Anterior vena cava (tissue), 1 donor: Measurements from ENCODE around the gene PSMC1.

DNA sequence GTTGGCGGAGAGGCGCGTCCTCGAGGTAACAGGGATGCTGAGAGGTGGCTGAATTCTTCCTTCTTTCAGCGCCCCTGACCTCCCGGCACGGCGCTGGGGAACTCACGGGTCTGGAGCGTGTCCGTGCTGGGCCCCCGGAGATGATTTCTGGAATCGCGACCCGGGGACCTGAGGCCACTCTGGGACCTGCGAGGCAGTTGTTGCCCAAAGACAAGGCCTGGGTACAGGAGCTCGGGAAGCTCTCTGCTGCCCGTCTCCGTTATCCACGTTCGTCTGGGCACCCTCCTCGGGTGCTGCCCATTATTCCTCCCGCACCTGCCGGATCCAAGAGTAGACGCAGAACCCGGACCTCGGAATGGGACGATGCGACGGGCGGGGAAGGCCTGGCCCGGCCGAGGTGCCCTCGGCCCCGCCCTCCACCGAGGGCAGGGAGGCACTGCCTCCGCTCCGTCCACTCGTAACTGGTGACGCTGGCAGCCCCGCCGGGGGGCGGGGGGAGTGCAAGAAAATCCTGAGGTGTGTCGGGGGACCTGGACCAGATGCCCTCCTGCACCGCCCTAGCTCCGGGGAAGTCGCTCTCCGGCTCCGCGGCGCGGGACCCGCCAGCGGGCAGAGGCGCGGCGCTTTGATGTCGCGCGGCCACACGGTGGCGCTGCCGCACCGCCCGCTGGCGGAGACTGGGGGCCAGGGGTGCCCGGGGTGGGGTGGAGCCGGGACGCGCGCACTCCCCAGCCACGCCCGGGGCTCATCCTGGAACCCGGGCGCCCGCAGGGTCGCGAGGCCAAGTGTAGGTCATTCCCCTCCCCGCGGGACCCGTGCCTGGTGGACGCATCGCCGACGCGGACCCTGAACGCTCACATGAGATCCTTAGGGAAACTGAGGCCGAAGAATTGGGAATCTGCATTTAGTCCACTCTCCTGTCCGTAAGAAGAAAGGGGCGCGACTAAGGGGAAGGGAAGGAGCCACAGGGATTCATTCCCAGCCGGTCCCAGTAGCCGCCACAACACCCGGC is 202.7 kb downstream of the TTC8 start:
- PRO-cap: no peak

DNA sequence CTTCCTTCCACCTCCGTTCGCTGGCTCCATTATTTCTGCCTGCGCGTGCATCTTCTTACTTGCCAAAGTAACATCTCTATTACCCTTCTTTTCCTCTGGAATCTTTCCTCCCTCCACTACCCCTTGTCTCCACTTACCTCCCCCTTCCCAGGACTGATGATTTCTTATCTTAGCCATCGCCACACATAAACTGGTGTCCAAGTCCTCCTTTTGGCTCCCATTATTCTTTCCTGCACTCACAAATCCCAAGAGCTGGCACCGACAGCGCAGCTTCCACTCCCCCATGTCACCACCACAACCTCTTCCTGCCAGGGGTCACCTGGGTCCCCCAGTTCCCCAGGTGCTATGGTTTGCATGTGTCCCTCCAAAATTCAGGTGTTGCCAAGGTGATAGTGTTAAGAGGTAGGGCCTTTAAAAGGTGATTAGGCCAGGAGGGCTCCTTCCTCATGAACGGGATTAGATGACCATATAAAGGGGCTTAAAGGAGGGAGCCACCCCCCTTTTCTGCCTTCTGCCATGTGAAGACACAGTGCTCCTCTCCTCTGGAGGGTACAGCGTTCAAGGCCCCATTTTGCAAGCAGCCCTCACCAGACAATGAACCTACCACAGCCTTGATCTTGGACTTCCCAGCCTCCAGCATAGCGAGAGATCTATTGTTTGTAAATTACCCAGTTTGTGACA is 124.8 kb downstream of the FOXN3 start:
- PRO-cap: no peak

DNA sequence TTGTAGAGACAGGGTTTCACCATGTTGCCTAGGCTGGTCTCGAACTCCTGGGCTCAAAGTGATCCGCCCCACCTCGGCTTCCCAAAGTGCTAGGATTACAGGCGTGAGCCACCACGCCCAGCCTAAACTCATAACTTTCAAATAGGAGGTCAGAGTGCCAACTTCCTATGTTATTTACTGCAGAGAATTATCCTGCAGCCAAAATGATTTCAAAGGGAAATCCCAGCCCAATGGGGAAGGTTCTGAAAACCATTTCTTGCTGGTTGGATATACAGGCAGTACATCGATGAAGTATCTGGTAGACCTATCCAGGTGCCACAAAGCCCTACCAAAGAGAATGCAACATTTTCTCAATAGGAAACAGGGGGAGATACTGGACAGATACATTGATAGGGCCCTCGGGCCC is 13.7 kb downstream of the FOXN3 start:
- PRO-cap: no peak

- PRO-cap: no peak
Observed at GRCh38 chr14:89411973-89412735, 4.9 kb downstream of the FOXN3 start.

GRCh38 chr14:89485064-89485684 is 68.1 kb upstream of the FOXN3 start:
- PRO-cap: no peak

DNA sequence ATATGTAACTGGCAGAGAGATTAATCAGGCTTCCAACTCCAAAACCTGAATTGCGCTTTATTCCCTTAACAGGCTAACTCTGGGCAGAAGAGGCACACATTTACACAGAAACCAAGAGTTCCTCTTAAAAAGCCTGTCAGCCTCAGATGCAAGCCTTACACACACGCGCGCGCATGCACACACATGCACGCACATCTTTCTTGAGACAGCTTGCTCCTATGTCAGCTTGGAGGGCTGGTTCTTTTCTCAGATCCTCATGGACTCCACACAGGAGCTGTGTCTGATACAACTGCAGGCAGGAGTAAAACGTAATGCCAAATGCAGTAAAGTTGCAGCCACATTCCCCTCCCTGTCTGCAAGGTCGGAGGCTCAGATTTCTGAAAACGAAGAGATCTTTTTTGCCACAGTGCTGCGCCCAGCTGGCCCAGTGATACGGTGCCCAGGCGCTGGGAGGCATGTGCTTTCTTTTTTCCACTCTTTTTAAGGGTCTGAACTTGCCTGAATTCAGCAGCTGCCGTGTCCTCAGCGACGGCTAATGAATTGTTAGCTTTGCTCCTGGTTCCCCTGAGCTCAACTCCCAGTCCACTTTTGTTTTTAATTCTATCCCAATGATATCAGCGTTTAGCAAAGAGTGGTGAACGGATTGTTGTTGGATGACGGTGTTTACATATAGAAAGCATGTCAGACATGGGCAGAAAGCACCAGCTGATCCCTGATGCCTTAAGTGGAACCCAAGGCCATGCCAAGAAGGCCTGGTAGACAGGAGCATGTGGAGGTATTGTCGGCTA is 72.9 kb upstream of the FOXN3 start:
- PRO-cap: no peak

- PRO-cap: no peak
Observed at GRCh38 chr14:89584750-89585309, 167.8 kb upstream of the FOXN3 start.

DNA sequence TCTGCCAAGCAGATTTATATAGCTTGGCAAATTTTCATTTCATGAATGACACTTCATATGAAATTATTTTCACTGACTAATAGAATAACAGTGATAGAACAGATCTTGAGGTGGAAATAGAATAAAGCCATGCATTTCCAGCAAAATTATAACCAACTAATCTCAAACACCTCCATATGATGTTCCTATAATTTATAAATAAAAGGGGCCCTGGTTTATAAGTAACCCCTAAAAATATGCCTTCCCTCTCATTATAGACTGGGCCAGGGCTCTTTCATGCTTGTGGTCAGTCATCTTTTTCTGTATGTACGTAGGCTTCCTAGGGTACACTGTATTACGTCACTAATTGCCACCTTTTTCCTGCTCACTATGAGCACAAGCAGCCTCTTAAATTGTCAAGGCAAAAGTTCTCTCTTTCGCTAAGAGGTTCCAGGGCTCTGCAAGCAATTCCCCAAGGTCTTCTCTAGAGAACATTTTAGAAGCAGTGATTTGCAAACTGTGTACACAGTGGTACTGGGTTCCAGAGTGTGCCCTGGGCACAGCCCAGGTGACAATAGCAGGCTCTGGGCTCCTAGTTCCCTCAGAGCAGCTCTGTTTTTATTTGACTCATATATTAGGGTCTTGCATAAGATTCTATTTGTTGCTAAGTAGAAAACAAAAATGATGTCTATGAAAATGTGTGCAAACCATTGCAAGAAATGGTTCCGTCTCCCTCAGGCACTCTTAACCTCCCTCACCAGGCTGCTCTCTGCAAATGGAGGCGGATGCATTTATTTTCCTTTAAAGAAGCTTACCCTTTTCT is 197.3 kb upstream of the FOXN3 start:
- PRO-cap: no peak

DNA sequence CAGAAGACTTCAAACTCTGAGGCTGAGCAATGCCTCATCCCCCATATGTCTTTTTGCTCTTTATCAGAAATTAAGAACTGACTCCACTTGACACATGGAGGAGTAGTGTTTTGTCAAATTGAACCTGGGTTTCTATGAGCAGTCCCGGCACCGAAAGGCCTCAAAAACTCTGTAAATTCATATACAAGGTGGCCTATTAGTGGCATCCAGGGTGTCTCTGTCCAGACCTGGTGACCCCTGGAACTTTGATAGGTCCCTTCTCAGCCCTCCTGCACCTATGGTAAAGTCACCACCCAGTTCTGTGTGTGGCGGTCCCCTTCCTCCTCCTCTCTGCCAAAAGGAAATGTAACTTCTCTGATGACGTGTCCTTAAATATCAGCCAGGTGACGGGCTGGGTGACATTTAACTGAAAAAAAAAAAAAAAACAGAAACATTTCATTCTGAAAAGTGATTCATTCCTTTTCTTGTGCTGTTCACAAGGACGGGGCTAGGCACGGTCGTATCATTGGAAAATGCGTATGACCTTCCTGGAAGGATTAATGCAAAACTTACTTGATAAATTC is 204.0 kb upstream of the FOXN3 start:
- PRO-cap: unidirectional peak, minus-strand start at position 332 of the sequence

DNA sequence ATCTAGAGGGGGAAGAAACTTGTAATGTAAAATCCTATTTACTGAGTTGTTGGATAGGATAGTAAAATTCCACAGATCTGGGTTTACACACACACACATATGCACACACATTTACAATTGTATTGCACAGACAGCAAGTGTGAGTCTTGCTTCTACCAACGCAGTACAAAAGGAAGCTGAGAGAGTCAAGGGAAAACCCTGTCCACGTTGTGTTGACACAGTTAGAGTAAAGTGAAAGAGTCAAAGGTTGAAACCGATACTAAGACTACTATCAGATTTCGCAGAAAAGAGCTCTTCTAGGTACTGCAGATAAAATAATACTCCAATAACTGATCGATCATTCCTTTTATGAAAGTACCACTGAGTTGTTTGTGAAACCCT is 224.4 kb upstream of the FOXN3 start:
- PRO-cap: no peak

DNA sequence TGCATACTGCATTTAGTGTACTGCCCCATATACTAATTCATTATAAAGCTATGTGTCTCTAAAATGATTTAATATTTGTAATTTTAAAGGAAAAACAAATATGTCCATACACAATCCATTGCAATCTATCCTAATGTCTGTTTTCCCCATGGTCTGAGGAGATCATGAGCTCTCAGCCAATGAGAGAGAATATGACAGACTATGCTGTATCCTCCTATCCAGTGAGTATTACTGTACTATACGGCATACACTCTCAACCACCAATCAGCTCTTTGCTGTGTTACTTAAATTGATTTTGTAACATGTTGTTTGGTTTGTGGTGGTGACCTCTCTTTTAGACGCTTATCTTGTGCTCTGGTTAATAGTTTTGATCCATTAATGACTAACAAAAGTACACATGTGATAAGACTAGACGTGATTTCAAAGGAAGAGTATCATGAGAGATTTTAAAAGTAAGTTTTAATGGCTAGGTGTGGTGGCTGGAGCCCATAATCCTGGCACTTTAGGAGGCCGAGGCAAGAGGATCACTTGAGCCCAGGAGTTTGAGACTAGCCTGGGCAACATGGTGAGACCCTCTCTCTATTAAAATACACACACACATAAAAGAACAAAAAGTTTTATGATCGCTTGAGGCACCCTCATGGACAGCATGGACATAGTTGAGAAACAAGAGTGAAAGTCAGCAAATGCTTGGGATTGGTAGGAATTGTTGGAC is 231.6 kb upstream of the FOXN3 start:
- PRO-cap: no peak

- PRO-cap: no peak
Observed at GRCh38 chr14:89902945-89903144, 51.7 kb downstream of the EFCAB11 start.

DNA sequence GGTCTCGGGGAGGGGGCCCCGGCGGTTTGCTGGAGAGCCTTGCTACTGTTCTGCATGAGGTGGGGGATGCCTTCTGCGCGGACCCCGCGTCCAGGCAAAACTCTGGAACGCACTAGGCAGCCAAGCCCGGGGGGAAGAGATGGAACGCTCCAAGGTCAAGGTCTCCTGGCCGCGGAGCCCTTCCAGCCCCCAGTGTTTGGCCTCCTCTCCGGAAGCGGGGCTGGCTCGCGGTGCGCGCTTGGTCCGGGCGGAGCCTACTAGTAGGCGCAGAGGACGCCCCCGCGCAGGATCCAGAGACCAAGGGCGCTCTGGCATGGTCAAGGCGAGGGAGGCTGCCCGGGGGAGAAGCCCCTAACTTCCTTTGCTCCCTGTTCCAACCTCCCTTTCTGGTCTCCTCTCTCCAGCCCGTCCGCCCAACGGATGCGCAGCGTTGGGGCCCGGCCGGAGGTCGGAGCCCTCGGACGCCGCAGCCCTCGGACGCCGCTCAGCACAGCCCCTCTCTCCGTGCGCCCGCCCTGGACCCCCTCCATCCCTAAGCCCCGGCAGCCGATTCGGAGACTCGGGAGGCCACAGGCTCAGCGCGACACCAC is 741 bp upstream of the KCNK13 start:
- PRO-cap: no peak

GRCh38 chr14:90256341-90256915 is at the start of gene PSMC1:
PSMC1 (plus strand) TSS chr14:90256553.
- PRO-cap: bidirectional peak, plus-strand start at chr14:90256611, minus-strand start at chr14:90256467

GRCh38 chr14:90303590-90304009 is 28.1 kb downstream of the NRDE2 start:
- PRO-cap: no peak

DNA sequence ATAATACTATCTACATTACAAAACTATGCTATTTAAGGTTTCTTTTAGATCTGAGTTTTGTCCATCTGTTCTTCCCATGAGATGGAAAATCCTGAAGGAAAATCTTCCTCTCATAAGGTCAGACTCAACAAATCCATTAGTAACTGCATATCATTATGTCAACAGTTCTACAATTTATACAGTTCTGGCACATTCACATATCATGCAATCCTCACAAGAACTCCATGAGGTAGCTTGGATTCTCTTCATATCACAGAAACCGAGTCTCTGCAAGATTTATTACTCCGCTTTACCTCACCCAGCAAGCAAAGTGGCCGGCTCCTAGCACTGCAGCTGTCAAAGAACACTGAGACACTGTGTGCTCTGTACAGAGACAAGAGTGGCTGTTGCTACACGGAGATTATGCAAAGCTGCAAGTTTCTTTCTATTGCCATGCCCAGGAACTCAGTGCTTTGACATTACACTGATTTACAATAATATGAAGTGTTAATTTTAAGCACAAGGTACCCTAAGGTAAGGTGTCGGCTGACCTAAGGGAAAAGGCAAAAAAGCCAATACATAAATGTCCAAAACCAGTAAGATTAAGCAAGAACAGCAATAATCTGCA is 15.4 kb upstream of the CALM1 start:
- PRO-cap: unidirectional peak, minus-strand start at position 338 of the sequence

- PRO-cap: no peak
Observed at GRCh38 chr14:90491479-90491955, 94.7 kb downstream of the CALM1 start.

DNA sequence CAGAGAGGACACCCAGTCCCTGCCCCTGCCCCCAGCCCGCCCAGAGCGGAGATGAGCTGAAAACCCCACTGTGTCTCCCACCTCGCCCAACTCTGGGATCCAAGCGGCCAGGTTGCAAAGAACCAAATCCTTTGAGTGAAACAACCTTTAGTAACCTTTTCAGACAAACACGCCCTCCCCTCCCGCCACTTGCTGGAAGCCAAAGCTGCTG is 120.6 kb downstream of the CALM1 start:
- PRO-cap: no peak

DNA sequence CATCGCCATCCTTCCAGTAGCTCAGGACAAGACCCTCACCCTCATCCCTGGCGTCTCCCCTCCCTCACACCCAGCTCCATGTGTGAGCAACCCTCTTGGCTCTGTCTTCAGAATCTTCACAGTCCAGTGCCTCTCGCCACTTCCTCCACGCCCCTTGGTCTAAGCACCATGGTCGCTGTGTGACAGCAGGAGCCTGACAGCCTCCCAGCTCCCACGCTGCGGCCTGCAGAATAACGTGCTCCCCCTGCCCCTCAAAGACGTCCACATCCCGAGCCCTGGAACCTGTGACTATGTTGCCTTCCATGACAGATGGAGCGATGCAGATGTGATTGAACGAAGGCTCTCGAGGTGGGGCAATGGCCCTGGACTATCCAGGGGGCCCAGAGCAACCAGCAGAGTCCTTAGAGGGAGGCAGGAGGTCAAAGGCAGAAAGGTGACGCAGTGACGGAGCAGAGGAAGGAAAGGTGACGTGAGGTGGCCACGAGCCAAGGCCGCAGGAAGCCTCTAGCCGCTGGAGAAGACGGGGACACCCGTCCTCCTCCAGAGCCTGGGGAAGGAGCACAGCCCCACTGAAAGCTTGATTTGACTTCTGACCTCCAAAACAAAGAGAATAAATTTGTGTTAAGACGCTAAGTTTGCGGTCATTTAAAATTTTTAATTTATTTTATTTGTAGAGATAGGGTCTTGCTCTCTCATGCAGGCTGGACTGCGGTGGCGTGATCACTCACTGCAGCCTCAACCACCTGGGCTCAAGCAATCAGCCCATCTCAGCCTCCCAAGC is 139.9 kb downstream of the CALM1 start:
- PRO-cap: no peak

DNA sequence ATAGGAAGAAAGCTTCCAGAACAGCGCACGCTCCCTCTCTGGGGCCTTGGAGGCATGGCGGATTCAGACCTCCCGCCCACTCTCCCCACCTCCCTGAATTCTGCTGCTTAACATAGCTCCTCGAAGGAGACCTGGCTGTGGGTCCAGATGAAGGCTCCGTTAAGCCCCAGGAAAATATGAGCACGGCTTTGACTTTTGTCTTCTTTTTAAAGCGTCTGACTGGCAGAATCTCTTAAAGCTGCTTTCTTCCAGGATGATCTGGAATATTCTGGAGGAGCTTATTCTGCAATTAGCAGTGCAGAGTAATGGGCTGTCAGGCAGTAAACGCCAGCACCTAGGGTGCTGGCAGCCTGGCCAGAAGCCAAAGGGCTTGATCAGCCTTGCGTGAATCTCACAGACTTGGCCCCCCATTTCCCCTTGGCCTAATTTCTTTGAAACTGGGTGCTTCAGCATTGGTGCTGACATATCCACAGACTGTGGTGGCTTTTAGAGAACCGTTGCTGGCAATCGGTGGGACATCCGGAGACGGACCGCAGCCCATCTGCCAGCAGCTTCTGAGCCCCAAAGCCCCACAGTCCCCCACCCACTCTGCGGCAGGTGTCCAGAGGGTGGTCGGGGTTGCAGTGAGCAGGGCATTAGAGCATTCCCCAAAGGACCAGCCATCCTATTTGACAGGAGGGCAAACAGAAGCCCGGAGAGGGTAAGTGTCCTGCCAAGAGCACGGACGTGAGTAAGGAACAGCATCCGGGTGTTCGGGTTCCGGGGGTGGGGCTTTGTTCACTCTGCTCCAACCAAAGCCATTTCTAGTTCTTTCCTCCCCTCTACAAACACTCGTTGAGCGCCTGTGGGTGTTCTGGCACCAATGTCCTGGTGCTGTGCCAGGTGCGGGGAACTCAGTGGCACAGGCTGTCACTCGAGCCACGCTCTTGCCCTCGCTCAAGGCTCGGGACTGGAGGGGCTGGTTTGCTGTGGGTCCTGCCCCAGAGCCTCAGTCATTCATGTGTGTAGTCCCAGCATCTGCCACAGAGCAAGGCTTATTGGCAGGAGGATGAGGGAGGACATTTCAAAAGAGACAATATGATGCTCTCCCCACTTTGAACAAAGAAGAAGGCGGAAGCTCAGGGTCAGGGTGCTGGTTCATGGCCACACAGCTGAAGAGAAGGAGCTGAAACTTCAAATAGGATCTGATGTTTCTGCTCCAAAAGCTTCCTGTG is 157.2 kb downstream of the CALM1 start:
- PRO-cap: no peak